Adrenal gland (tissue), 7 donors: ENCODE results near the genes ANKRD20A1 and ZNG1C.

DNA sequence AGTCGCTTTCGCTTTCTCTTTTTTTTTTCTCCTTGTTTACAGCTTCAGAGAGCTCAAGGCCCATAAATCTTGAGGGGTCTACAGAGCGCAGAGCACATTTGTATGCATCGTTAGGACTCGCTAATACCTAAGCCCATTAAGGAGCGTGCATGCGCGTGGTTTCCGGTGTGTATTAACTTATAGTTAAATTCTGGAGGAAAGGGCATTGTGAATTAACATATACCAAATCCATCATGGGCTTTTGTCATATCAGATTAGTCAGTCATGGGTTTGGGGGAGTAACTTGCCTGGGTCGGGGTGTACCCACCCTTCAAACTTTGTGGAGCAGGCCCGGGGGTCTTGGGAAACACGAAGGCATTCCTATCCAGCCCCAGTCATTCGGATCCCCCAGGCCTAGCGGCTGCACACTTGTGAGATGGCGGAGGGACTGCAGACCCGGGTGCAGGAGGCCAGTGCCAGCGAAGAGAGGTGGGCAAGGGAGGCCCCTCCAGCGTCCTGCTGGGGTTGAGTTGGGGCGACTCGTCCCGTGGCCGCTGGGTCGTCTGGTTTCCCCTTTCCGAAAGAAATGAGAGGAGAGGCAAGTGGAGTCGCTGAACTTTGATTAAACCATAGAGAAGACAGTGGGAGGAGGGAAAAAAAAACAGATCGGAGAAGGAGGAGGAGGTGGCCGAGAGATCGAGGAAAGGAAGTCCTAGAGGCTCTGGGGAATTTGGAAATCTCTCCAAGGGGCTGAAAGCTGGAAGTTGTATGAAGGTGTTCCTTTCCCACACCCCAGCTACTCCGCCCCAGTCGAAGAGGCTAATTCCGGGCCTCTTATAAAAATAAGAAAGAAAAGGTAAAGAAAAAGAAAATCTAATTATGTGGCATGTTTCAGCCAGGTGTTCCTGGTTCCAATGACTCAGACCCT lies 465.1 kb upstream of the ZNG1F start:
- PRO-cap, 3 experiments, result no peak in any of the 3 experiments
- RAMPAGE, long total RNA, 4 experiments, result no peak in any of the 4 experiments
- RRBS, result no CpG with 5 or more reads among the region's 31 CpGs

DNA sequence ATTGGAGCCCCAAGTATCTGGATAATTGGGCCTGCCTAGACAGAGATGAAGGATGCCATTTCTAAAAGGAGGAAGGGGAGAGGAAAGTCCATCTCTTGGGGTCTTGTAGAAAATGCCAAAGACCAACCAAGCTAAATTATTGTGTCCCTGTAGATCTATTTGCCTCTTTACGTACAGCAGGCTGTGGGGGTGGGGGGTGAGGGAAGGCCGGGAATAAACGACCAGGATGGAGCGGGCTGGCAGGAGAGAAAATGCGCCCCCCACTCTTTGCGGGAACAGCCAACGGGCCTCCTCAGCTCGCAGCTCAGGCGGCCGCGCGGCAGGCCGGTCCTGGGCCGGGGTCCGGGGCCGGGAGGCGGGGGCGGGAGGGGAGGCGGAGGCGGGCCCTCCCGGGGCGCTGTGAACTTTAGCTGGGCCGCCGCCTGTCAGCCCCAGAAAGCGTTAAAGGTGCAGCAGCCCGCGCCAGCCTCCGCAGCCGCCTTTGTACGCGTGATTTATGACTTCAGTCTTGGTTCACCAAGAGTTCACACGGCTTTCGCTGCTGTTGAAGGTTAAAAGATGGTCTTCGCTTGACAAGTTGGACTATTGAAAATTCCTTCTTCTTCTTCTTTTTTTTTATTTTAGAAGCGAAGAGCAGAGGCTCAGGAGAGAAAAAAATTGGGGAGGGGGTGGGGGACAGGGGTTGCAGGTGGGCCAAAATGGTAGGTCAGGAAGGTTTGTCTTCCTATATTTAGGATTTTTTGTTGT lies 466.0 kb upstream of the ZNG1F start:
- PRO-cap, 3 experiments, result no peak in any of the 3 experiments
- RAMPAGE, long total RNA, 4 experiments, result no peak in any of the 4 experiments
- RRBS, result no CpG with 5 or more reads among the region's 35 CpGs

- PRO-cap, 3 experiments, result no peak in any of the 3 experiments
- RAMPAGE, long total RNA, 4 experiments, result no peak in any of the 4 experiments
- RRBS, result no CpG with 5 or more reads among the region's 26 CpGs
Observed at GRCh38 chr9:41663555-41663940, 465.7 kb downstream of the CNTNAP3B start.

DNA sequence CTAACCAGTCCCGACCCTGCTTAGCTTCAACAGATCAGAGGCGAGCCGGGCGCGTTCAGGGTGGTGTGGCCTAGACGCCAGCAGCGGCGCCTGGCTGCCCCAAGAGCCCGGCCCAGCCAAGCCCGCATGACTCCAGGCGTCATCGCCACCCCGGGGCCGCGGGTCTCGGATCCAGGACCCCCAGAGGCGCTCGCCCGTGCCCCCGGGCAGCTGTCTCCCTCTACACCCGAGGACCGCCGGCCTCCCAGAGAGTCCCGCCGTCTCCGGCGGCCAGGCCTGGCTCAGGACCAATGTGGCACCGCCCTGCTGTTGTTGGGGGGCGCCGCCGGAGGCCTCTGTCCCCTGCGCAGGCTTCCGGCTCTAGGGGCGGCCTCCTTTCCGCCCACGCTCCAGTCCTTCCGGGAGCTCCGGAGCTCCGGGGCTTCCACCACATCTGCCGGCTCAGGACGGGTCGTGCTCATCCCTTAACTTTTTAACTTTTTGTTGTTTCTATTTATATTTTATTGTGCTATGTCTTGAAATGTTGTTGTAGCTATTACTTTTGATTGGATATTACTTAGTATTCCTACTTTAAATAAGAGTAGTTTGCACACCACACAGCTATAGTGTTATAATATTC lies 1612.6 kb downstream of the SPATA31A7 start:
- PRO-cap, 3 experiments, result peak in 3 of 3 experiments; most common plus-strand start position 247 of the sequence (in 1); most common minus-strand start position 265 of the sequence (in 1)
- RAMPAGE, long total RNA, 4 experiments, result no peak in any of the 4 experiments
- RRBS, result 5% methylated on average over 16 of the region's 42 CpGs

- PRO-cap, 3 experiments, result peak in 2 of 3 experiments; most common minus-strand start chr9:62837570 (in 2)
- RAMPAGE, long total RNA, 4 experiments, result no peak in any of the 4 experiments
- RRBS, result no CpG with 5 or more reads among the region's 55 CpGs
Observed at GRCh38 chr9:62837141-62837983, 1647.5 kb downstream of the SPATA31A7 start.

GRCh38 chr9:63385413-63386027 lies 1899.5 kb downstream of the FOXD4L5 start:
- PRO-cap, 3 experiments, result peak in 1 of 3 experiments; most common minus-strand start chr9:63385640 (in 1)
- RAMPAGE, long total RNA, 4 experiments, result no peak in any of the 4 experiments
- RRBS, result no CpG with 5 or more reads among the region's 53 CpGs

- PRO-cap, 3 experiments, result no peak in any of the 3 experiments
- RAMPAGE, long total RNA, 4 experiments, result no peak in any of the 4 experiments
- RRBS, result no CpG with 5 or more reads among the region's 12 CpGs
Observed at GRCh38 chr9:63780895-63781248, 1504.1 kb downstream of the FOXD4L5 start.

- PRO-cap, 3 experiments, result no peak in any of the 3 experiments
- RAMPAGE, long total RNA, 4 experiments, result no peak in any of the 4 experiments
- RRBS, result no CpG with 5 or more reads among the region's 7 CpGs
Observed at GRCh38 chr9:64051037-64051419, 1234.0 kb downstream of the FOXD4L5 start.

DNA sequence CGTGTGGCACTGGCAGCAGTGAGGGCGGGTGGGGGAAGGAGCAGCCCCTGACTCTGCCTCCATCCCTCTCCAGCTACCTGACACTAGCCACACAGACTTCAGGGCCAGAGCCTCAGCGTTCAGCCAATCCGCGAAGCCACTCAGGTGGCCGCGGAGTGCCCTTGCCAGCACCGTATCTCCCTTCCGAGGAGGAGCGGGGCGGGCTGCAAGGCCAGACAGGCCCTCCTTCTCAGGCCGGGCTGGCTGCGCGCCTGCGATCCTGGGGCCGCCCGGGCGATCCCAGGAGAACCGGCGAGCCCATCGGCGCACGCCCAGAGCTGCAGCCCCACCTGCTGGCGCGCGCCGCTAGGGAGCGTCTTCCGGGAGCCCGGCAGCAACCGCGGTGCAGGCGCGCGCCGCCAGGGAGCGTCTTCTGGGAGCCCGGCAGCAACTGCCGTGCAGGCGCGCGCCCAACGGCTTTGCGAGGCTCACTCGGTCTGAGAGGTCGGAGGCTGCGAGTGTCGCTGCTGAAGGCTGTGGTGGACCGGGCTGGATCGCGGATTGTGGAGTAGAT lies 916.0 kb downstream of the FOXD4L5 start:
- PRO-cap, 3 experiments, result no peak in any of the 3 experiments
- RAMPAGE, long total RNA, 4 experiments, result no peak in any of the 4 experiments
- RRBS, result no CpG with 5 or more reads among the region's 51 CpGs

DNA sequence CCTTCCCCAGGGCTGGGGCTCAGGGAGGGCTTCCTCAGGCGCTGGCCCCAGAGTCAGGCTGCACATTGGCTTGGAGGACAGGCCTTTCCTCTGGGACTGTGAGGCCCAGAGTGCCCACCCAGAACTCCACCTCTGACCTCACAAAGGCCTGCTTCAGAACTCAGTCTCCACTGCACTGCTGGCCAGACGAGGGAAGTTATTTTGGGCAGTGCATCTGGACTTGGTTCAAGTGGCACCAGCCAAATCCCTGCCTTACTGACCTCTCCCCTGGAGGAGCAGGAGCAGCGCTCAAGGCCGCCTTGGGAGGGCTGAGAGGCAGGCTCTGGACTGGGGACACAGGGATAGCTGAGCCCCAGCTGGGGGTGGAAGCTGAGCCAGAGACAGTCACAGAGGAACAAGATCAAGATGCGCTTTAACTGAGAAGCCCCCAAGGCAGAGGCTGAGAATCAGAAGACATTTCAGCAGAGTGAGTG lies 140.3 kb downstream of the FOXD4L4 start:
- PRO-cap, 3 experiments, result no peak in any of the 3 experiments
- RAMPAGE, long total RNA, 4 experiments, result no peak in any of the 4 experiments
- RRBS, result no CpG with 5 or more reads among the region's 5 CpGs

DNA sequence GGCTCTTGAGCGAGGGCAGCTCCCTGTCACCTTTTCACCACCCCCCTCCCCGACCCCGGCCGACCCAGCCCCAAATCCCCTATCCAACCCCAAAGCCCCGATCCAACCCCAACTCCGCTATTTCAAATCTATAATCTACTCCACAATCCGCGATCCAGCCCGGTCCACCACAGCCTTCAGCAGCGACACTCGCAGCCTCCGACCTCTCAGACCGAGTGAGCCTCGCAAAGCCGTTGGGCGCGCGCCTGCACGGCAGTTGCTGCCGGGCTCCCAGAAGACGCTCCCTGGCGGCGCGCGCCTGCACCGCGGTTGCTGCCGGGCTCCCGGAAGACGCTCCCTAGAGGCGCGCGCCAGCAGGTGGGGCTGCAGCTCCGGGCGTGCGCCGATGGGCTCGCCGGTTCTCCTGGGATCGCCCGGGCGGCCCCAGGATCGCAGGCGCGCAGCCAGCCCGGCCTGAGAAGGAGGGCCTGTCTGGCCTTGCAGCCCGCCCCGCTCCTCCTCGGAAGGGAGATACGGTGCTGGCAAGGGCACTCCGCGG lies 416.0 kb downstream of the FOXD4L4 start:
- PRO-cap, 3 experiments, result no peak in any of the 3 experiments
- RAMPAGE, long total RNA, 4 experiments, result no peak in any of the 4 experiments
- RRBS, result no CpG with 5 or more reads among the region's 52 CpGs

DNA sequence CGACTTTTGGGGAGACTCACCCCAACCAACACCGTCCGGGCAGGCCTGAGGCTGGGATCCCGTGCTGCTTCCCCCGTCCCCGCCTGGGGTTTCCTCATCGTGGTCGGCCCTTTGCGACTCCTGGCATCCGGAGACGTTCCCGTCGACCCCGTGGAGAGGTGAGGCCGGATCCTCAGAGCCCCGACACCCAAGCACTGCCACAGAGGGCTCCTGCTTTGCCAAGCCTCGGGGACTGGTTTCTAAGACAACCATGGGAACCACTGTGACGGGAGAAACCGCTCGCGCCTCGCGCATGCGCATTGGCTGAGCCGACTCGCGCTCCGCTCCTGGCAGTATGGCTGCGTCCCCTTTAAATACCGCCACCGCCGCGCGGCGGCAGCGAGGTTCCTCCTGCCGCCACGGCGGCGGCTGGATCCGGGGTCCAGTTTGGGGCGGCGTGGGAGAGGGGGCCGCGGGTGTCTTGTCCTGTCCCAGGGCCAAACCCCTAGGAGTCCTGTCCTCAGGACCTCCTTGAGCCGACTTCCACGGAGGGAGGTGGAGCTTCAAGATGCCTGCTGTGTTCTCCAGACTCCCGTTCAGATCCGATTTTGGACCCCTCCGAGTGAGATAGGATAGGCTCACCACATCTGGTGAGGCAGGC lies 132.2 kb upstream of the ANKRD20A1 start:
- PRO-cap, 3 experiments, result no peak in any of the 3 experiments
- RAMPAGE, long total RNA, 4 experiments, result no peak in any of the 4 experiments
- RRBS, result no CpG with 5 or more reads among the region's 50 CpGs

- PRO-cap, 3 experiments, result no peak in any of the 3 experiments
- RAMPAGE, long total RNA, 4 experiments, result no peak in any of the 4 experiments
- RRBS, result no CpG with 5 or more reads among the region's 16 CpGs
Observed at GRCh38 chr9:67858736-67859005, at the start of gene ANKRD20A1. Gene ANKRD20A1 (plus strand): TSS chr9:67858931.

DNA sequence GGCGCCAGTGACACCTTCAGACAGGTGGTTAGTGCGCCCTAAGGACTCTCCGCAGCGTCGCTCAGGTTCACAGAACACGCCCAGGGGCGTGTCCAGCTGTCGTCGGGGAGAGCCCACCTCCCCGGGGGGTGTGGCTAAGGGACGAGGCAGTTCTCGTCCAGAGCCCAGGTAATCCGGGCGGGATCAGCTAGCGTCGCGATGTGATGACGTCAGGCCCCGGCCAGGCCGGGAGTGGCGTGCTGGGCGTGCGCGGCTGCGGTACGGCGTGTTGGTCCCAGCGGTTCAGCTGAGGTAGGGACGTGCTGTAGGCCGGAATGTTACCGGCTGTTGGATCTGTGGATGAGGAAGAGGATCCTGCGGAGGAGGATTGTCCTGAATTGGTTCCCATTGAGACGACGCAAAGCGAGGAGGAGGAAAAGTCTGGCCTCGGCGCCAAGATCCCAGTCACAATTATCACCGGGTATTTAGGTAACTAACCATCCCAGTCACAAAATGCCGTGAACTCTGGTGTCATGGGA lies at the start of gene ZNG1C:
Gene ZNG1C, plus strand, starts transcription at position 266 of the 518 bp plus-strand sequence.
- PRO-cap, 3 experiments, result no peak in any of the 3 experiments
- RAMPAGE, long total RNA, 4 experiments, result start-site peak on the plus strand in 1 of 4 experiments, centred at position 257 of the sequence, 12 reads per replicate
- RRBS, result no CpG with 5 or more reads among the region's 39 CpGs

GRCh38 chr9:68500310-68501441 lies 40.0 kb downstream of the TMEM252 start:
- PRO-cap, 3 experiments, result peak in 1 of 3 experiments; most common plus-strand start chr9:68501183 (in 1); most common minus-strand start chr9:68500953 (in 1)
- RAMPAGE, long total RNA, 4 experiments, result no peak in any of the 4 experiments
- RRBS, result no CpG with 5 or more reads among the region's 9 CpGs

DNA sequence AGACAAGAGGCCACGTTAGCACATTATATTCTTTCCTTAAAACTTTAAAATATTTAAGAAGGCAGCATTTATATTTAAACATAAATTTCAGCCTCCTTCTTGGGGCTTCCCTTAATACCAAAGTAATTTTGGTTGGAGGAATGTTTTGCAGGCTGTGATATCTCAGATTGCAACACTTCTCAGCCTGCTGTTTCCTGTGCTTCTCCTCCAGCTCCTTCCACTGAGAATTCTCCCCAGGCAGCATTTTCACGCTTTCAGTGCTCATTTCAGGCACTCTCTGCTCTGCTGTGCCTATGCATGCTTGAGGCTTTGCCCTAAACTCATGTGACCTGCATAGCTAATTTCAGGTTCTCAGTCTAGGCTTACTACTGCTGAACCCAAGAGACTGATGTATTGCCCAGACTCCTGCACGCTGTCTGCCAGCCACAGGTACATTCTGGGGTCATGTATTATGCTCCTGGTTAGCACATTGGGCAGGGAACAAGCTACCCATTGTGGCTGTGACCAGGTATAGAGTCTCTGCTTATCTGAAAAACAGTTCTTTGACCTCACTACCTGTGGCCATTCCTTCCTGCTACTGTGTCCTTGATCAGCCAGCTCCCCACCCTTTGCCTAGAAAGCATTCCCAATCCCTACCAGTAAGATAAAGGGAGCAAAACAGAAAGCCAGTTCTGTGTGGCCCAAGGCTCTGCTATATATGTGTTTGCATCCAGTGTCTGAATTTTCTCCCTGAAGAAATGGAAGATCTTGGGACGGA lies 34.6 kb downstream of the PIP5K1B start:
- PRO-cap, 3 experiments, result no peak in any of the 3 experiments
- RAMPAGE, long total RNA, 4 experiments, result no peak in any of the 4 experiments
- RRBS, result no CpG with 5 or more reads among the region's 4 CpGs

DNA sequence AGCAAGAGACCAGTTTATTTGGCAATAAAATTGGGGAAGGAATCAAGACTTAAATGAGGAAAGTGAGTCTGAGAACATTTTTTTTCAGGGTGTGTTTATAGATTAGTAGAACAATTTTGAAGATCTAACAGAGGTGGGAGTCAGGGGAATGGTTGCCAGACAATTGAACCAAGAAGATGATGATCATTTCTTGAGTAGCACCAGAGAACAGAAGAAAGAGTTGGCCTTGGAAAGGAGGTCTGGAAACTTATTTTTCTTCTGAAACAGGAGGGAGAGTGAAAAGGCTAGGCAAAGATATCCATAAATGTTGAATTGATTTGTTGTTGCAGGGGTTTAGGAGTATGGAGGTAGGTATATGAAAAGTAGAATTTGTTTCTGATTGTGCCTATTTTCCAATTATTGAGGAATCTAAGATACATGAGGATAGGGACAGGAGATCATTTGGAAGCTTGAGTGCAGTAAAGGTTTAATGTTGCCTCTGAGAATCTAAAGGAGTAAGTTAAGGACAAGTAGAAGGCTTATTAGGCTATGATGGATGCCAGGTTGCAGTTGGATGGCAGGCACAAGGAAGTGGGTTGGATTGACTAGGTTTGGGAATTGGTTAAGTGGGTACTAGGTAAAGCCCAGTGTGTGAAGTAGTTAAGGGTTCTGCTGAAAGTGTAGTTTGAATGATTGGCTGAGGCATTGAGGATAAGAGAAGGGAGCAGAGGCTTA lies 4.8 kb downstream of the PABIR1 start:
- PRO-cap, 3 experiments, result no peak in any of the 3 experiments
- RAMPAGE, long total RNA, 4 experiments, result no peak in any of the 4 experiments

- PRO-cap, 3 experiments, result no peak in any of the 3 experiments
- RAMPAGE, long total RNA, 4 experiments, result no peak in any of the 4 experiments
- RRBS, result no CpG with 5 or more reads among the region's 11 CpGs
Observed at GRCh38 chr9:68871778-68872738, 92.2 kb downstream of the PABIR1 start.

- PRO-cap, 3 experiments, result no peak in any of the 3 experiments
- RAMPAGE, long total RNA, 4 experiments, result no peak in any of the 4 experiments
- RRBS, result no CpG with 5 or more reads among the region's 17 CpGs
Observed at GRCh38 chr9:69067790-69068922, 32.6 kb downstream of the FXN start.

GRCh38 chr9:69093439-69094020 lies 58.0 kb downstream of the FXN start:
- PRO-cap, 3 experiments, result no peak in any of the 3 experiments
- RAMPAGE, long total RNA, 4 experiments, result no peak in any of the 4 experiments
- RRBS, result no CpG with 5 or more reads among the region's 8 CpGs